SK-MEL-5 (cell line): ENCODE data around the gene CCDC85A.

GRCh38 chr2:54598914-54599634 lies 124.4 kb upstream of the EML6 start:
RAMPAGE:
- cytosol, long total RNA, result no peak
- long total RNA, result no peak
- nucleus, long total RNA, result no peak

GRCh38 chr2:54601106-54601910 lies 122.2 kb upstream of the EML6 start:
RAMPAGE:
- cytosol, long total RNA, result no peak
- long total RNA, result no peak
- nucleus, long total RNA, result no peak

DNA sequence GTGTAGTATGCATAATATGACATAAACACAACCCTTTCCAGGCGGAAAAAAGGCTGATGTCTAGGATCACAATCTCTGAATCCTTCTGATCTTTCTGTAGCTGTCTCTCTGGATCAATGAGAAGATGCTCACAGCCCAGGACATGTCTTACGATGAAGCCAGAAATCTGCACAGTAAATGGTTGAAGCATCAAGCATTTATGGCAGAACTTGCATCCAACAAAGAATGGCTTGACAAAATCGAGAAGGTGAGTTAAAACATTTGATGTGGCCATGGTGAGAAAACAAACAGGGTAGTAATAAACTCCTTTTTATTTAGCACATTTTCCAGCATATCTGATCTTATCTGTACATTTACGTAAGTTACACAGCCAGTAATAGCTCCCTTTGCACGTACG lies 80.6 kb upstream of the EML6 start:
RAMPAGE:
- cytosol, long total RNA, result no peak
- long total RNA, result no peak
- nucleus, long total RNA, result no peak

DNA sequence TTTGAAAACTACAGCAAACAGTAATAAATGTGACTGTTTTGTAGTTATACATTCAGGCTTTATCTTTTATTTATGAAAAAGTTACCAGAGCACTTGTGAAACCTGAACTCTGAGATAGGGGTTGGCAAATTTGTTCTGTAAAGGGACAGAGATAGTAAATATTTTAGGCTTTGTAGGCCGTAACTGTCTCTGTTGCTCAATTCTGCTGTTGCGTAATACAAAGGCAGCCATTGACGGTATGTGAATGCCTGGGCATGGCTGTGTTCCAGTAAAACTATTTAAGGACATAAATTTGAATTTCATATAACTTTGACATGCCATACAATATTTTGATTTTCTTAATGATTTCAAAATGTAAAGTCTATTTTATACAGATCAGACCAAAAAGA lies 53.6 kb upstream of the EML6 start:
RAMPAGE:
- cytosol, long total RNA, result no peak
- long total RNA, result no peak
- nucleus, long total RNA, result no peak

DNA sequence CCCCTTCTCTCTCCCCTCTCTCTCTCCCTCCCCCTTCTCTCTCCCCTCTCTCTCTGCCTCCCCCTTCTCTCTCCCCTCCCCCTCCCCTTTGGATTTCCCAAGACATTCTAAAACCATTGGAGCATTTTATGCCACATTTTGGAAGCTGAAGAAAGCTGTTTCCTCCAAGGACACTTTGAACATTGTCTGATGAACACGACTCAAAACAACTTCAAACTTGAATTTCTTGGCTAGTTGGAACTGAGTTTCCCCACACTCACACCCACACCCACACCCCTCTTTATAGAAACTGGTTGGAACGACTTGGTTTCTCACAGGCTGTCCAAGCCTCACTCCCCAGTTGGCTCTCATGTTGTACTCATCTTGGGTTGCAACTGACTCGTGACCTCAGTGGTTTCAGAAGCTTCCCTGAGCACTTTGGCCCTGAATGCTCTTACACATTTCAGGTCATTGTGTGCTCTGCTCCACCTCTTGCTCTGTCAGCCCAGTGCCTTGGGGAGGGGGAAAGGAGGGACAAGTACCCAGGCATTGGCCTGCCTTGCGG lies 105.0 kb downstream of the RTN4 start:
RAMPAGE:
- cytosol, long total RNA, result no peak
- long total RNA, result no peak
- nucleus, long total RNA, result no peak

DNA sequence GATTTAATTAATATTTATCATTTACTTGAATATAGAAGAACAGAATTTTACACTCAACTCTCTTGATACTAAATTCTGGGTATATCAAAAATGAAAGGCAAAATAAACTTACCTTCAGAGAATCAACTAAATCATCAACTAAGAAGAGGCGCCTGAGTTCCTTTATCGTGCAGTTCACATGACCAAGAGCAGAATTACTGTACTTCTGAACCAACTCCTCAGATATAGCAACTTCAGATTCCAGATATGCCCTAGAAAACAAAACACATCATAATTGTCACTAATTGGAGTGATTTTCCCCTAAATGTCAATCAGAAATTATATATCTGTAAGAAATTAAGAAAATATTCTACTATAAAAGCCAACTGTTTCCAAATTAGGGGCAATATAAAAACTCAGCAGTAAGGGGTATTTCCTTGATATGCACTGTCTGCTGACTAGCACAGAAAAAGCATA lies 67.8 kb downstream of the RTN4 start:
RAMPAGE:
- cytosol, long total RNA, result no peak
- long total RNA, result no peak
- nucleus, long total RNA, result no peak

DNA sequence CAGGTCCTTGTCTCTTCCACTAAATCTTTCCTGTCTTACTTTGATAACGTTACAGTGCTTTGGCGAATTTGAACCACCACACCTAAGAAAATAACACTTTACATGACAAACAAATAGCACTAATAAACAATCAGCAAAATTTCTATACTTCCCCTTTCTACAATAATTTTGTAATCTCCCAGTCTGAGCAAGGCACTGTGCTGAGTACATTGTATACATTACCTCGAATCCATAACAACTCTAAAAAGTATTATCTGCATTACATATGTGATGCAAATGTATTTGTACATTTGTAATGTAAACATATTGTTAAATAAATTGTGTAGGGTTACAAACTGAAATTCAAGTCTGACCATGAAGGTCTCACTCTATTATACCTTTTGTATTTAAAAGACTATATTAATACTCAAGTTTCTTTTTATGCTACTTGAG lies 49.9 kb downstream of the RTN4 start:
RAMPAGE:
- cytosol, long total RNA, result no peak
- long total RNA, result no peak
- nucleus, long total RNA, result no peak

GRCh38 chr2:55118531-55119108 lies 68.4 kb upstream of the RTN4 start:
RAMPAGE:
- cytosol, long total RNA, result no peak
- long total RNA, result no peak
- nucleus, long total RNA, result no peak

RAMPAGE:
- cytosol, long total RNA, result no peak
- long total RNA, result no peak
- nucleus, long total RNA, result no peak
Measured at GRCh38 chr2:55134388-55134862, 84.2 kb upstream of the RTN4 start.

DNA sequence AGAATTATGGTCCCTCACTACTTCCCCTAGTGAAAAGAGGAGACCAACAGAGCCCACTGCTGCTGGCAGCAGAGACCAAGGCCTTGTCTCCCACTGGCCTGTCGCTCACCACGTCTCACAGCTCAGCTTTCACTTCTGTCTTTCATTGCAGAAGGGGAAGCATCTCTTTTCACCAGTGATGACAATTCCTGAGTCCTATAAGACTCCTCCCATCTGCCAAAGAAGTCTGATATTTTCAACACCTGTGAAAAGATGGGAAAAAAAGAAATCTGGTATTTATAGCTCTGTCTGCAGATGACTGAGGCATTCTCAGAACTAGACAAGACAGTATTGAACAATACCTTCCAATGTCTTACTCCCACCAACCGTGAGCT lies 81.1 kb downstream of the CLHC1 start:
RAMPAGE:
- cytosol, long total RNA, result no peak
- long total RNA, result no peak
- nucleus, long total RNA, result no peak

DNA sequence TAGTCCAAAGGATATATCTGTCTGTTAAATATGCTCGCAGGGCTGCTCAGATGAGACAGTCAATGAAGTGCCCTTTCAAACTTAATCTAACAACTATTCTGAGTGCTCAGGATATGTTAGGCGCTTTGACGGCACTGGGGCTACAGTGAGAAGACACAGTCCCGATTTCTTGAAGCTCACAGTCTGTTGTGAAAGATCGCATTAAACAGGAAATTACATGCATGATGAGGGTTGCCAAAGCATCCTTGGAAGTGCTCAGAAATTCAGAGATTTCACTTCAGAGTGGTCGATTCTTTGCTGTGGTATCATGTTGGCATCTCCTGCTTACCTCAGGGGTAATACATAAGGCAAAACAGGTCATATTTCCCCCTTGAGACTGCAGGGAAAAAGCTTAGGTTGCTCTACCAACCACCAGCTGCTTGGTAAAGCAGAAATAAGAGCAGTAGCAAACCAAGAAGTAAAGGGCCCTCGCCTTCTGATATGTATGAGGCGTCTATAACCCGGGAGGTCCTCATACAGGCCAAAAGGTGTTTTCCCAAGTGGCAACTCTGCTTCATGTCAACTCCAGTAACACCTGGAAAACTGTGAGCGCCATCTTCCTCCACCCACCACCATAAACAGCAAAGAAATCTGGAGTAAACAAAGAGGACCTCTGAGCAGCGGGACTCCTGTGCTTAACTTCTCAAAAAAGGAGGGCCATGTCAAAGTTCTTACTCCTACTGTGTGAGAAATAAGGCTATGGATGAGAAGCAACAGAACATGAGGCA lies 79.5 kb downstream of the CLHC1 start:
RAMPAGE:
- cytosol, long total RNA, result no peak
- long total RNA, result no peak
- nucleus, long total RNA, result no peak

RAMPAGE:
- cytosol, long total RNA, result no peak
- long total RNA, result no peak
- nucleus, long total RNA, result no peak
Measured at GRCh38 chr2:55425256-55426022, 5.8 kb upstream of the CCDC88A start.

DNA sequence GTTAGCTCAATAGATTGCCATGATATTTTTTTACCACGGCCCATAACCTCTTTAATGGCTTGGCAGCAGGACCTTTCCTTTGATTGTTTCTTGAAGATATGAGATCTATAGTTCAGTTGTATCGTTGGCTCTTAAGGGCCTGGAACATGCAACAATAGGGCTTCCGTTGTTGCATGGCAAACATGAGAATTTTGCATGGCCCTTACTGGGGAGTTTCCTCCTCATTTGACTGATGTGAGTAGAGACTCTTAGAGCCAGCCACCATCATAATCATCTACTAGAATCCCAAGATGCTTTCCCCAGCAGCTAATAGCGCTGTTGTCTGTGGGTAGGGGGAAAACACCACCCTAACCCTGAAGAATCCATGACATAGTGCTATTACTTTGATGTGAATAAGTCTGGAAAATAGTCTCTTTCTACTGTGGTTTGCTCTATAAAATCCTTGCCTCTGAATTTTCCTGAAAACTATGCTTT lies 11.3 kb downstream of the CFAP36 start:
RAMPAGE:
- cytosol, long total RNA, result no peak
- long total RNA, result no peak
- nucleus, long total RNA, result no peak

DNA sequence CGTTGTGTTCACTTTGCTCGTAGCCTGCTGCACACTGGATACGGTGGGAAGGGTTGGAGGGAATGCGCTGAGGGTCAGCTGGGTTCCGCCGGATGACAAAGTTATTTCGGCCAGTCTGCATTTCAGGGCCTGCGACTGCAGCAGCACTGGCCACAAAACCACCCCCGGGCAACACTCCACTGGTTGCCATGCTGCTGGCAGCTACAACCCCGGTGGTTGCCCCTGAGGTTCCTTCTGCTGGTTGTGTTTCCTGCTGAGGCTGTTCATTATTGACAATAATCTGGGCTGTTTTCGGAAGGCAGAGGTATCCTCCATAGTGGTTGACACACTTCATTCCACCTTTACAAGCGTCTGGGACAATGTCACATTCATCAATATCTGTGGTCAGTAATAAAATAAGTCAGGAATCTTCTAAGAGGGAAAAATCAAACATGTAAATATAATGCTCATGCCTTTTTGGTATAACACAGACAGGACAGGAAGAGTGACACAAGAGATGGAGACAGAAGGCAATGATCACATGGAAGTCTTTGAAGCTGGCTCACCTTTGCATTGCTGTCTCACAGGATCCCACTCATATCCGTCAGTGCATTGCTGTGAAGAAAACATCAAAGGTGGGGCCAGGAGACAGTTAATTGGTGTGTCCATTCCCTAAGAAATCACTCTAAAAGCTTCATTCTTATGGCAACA lies 5.8 kb downstream of the EFEMP1 start:
RAMPAGE:
- cytosol, long total RNA, result no peak
- long total RNA, result no peak
- nucleus, long total RNA, result no peak

GRCh38 chr2:56183542-56184373 lies at the start of gene CCDC85A:
Gene CCDC85A, plus strand, starts transcription at chr2:56183990.
RAMPAGE:
- cytosol, long total RNA, result no peak
- long total RNA, result no peak
- nucleus, long total RNA, result no peak

RAMPAGE:
- cytosol, long total RNA, result no peak
- long total RNA, result no peak
- nucleus, long total RNA, result no peak
Measured at GRCh38 chr2:56185190-56185618, 1.4 kb downstream of the CCDC85A start.

RAMPAGE:
- cytosol, long total RNA, result no peak
- long total RNA, result no peak
- nucleus, long total RNA, result no peak
Measured at GRCh38 chr2:56236146-56236514, 52.3 kb downstream of the CCDC85A start.

DNA sequence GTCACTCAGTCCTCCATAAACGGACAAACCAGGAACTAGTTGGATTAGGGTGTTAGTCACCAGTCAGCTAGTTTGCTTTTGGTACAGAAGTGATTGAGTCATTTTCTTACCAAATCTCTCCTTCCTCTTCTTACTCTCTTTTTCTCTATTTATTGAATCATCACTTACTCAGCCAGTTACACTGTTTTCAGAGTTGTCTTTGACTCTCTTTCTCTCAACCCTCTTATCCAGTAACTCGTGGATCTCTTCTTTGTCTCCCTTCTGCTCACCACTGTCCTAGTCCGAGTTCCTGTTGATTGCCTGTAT lies 61.4 kb downstream of the VRK2 start:
RAMPAGE:
- cytosol, long total RNA, result no peak
- long total RNA, result no peak
- nucleus, long total RNA, result no peak

GRCh38 chr2:58460711-58461185 lies 219.6 kb upstream of the FANCL start:
RAMPAGE:
- cytosol, long total RNA, result no peak
- long total RNA, result no peak
- nucleus, long total RNA, result no peak

DNA sequence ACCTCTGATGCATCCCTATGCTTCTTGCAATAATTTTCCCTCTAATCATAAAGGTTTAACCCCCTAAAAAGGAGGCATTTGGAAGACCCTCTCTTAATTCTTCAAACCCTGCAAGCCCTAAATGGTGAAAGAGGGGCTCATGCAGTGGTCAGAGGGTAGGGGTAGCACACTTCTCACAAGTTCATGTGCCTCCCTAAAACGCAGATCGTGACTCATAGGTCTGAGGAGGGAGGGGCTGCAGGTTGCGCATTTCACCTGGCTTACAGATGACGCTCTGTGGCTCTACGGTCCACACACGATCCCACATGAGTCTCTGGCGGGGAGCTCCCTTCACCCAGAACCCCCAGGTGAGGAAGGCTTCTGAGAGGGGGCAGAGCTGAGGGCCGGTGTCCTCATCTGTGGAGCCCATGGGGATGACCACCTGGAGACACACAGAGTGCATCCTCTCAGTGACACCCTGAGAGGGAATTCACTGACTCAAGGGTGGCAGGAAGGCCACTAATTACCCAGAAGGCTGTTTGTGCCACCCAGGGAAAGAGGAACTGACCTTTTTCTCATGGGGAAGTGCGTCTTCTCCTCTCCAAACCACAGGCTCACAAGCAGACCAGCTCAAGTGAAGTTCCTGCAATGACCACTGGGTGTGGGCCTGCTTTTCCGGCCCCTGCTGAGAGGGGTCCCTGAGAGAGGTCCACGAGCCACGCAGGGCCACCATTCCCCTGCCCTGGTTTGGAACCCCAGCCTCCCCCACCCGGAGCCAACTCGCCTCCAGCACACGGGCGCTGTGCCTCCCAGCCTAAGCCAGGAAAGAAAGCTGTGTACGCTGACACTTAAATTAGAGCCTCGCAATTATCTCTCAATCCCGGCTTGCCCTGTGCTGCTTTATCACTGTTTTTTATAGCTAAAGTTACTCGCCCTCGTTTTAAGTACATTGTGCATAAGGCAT lies 114.2 kb downstream of the BCL11A start:
RAMPAGE:
- cytosol, long total RNA, result no peak
- long total RNA, result no peak
- nucleus, long total RNA, result no peak